Measurements from ENCODE around the gene GRB10.

DNA sequence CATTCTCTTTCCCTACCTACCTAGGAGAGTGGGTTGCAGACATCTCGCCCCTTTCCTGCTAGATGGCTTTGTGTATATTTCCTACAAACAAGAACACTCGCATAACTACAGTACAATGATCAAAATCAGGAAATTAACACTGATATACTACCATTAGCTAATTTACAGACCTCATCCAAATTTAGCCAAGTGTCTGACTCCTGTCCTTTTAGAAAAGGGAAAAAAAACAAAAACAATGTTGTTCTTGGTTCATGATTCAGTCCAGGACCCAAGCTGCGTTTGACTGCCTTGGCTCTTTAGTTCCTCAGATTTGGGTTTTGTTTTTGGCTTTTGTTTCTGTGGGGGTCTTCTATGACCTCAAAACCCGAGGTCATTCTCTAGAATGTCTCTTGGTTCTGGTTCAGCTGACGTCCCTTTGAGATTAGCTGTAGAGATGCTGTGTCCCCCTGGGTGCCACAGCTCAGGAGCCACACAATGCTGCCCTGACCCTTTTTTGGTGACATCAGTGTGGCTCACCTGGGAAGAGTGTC lies 89.6 kb upstream of the DDC start:
- PRO-cap, result no peak

- PRO-cap, result no peak
These were observed 99.5 kb upstream of the DDC start for GRCh38 chr7:50664693-50665030.

DNA sequence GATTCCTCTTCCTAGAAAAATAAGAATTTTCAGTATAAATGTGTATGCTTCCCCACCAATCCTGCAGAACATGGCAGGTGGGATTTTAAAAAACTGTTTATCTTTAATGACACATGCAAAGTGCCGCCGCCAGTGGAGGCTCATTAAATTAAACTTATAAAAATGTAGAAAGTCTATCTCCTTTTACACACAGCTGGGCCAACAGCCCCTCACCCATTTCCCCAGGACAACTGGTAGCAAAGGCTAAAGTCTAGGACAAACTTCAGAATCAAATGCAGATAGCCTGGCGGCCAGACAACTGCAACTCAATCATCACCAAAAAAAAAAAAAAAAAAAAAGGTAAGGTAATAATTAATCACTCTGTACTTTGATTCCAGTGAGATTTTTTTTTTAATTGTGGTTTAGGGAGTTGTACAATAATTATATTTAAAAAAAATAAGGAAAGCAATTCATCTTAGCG lies 98.7 kb downstream of the GRB10 start:
- PRO-cap, result no peak

GRCh38 chr7:50730586-50731210 lies 52.0 kb downstream of the GRB10 start:
- PRO-cap, result no peak

DNA sequence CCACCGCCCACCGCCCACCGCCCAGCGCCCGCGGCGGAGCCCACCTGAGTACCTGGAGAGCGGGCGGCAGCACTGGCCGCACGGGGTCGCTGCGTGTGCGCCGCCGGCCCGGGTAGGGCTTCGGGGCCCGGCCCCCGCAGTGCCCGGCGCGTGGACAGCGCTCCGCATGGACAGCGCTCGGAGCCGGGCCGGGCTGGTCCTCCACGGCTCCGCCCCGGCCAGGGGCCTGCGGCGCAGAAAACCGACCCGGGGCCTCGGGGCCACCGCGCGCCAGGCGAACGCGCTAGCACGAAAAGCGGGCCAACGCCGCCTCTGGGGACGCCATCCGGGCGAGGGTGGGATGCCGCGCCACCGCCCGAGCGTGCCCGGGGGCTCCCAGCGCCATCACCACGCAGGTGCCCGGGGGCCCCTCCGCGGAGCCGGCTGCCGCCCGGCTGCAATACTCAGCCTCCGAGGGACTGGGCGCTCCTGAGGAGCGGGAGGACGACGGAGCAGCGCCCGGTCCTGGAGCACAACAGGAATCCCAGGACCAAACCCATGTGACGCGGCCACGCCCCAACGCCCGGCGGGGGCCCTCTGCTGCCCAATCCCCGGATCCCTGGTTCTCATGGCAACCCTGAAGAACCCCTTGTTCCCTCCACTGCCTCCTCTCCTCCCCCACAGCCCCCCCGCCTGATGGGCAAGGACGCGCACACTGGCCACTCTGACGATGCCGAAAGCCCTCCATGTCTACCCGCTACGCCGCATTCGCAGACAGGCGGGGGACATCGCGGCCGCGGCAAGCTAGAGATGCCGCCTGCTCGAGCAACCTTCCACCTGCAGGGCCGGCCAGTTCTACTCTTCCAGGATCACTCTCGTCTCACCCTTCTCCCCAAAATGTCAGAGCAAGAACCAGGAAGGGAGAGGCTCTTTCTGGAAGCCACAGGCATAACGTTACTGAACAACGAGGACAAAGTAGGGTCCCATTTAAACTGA lies at the start of gene GRB10:
GRB10 (minus strand) TSS at position 525 of the 975 bp plus-strand sequence.
- PRO-cap, result bidirectional peak, plus-strand start at position 752 of the sequence, minus-strand start at position 454 of the sequence

GRCh38 chr7:50812828-50813239 lies 30.1 kb upstream of the GRB10 start:
- PRO-cap, result no peak

DNA sequence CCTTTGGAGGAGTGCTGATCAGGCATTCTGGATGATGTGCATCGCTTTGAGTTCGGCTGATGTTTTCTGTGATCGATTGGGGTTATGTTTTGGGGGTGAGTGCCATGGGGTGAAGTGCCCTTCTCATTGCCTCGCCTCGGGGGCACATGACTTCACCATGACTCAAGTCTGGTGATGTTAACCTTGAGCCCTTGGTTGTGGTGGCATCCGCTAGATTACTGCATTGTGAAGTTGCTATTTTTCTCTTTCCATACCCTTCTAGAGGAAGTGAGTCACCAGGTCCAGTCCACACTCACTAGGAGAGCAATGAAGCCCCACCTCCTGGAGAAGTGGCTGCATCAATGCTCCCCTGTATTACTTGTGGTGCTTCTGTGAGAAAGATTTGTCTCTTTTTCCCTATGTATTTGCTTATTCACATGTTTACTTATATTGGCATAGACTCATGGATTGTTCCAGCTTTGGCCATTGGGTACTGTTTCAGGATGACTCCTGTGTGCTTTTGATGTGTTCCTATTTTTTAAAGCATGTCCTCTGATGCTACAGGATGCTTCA lies 44.1 kb upstream of the GRB10 start:
- PRO-cap, result no peak

DNA sequence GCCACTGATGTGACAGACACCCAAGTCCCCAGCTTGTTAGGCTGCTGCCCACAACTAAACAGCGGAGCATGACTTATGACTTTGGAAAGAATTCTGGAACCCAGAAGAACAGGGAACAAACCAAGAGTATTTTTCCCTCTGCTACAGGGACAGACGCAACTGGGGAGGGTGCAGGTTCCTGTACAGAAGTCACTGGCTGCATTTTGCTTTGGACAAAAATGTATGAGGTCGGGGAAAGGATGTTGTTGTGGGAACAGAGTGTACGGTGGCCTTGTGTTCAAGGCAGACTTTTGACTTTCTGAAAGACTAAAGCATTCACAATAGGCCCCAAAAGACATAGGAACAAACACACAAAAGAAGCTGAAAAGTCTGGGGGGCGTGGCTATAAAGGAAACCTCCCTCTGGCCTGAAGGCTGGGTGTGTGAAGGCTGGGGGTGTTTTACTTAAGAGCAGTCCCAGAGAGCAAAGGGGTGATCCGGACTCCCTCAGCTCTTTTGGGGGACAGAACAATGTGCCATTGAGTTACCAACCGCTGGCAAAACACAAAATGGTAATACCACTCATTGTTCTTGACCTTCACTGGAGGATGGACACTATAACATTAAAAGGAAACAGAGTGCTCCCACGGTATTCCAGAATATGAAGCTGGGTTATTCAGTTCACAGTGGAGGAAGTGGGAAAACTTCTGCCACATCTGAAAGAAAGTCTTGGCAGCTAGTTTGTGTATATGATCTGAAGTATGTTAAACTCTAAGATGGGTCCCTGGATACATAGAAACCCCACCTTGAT lies 189.1 kb downstream of the COBL start:
- PRO-cap, result no peak

- PRO-cap, result no peak
These were observed 133.8 kb downstream of the COBL start for GRCh38 chr7:51182722-51183324.

GRCh38 chr7:52936304-52936550 lies 99.2 kb upstream of the POM121L12 start:
- PRO-cap, result no peak

- PRO-cap, result no peak
These were observed 3.2 kb upstream of the POM121L12 start for GRCh38 chr7:53032213-53032574.

DNA sequence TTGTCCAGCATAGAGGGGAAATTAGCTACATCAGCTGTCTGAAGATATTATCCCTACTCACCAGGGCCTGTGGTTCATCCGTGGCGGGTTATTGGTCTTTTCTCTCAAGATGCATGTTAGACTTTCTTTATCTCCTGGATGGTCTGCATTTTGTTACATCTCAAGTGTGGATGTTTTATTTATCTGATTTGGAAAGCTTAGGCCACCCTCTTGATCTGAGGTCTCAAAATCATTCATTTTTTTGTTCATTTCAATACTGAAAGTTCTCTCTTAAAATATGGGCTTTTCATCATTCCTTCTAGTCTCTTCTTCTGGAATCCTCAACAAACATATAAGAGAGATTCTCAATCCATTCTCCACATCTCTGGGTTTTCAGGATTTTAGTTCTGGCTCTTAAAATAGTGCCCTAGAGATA lies 55.6 kb downstream of the SEC61G start:
- PRO-cap, result no peak

DNA sequence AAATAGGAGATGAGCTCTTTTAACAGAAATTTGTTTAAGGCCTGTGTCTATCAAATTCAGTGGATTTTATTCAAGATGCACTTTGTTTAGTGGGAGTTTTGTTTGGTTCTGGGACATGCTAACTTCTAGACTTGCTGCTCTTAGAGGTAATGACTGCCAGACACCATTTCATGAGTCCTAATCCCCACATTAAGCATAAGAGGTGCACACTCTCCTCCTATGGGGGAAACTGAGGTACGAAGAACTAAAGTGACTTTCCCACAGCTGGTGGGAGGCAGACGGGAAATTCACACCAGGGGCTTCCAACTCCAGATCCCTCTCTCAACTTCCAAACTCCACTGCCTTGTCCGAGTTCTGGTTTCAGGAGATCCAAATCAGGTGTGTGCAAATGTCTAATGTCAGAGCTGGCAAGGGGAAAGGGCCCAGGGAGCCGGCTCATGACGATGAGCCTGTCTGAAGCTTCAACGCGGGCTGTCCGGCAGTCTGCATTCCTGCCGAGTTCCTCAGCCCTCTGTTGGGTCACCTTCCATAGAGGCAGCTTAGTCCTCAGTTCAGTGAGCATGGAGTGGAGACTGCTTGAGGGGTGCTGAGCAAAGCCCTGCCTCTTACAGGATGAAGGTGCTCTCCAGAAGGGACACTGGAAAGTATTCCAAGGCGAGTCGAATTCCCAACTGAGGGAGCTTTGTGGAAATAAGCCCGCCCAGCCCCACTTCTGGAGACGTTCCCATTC lies 3.0 kb downstream of the EGFR start:
- PRO-cap, result no peak

DNA sequence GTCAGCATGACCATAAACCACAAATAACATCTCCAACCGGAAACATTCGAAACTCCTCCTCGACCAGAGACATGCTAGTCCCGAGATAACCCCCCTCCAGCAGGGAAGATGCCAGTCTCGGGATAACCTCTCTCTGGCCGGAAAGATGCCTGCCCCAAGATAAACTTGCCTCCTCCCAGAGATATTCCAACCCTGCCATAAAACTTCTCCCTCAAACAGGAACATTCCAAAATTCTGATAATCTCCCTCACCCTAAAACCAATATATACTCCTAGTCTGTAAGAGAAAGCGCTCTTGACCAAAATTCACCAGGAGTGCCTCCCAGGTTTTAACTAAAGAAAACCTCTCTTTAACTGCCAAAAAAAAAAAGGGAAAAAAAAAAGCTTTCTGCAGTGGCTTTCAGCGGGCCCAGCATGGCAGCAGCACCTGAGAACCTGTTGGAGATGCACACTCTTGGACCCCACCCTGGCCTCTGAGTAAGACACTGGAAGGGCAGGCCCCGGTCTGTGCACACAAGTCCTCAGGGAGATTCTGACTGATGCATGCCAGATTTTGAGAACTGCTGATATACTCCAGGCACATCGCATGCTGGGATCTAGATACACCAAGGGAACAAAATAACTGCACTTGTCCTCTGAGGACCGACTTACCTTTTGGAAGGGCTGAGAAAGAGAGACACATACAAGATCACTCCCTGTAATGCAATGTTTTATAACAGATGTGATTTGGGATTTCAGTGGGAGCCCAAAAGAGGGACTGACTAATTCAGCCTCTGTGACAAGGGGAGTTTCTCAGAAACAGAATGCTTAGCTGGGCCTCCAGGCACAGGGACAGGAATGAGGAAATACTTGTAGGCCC lies 7.9 kb downstream of the EGFR start:
- PRO-cap, result no peak

GRCh38 chr7:55065449-55066325 lies 46.9 kb downstream of the EGFR start:
- PRO-cap, result no peak

- PRO-cap, result no peak
These were observed 62.2 kb downstream of the EGFR start for GRCh38 chr7:55080785-55081586.

- PRO-cap, result no peak
These were observed 138.6 kb downstream of the EGFR start for GRCh38 chr7:55157196-55157985.

GRCh38 chr7:55178544-55179151 lies 159.8 kb downstream of the EGFR start:
- PRO-cap, result no peak

DNA sequence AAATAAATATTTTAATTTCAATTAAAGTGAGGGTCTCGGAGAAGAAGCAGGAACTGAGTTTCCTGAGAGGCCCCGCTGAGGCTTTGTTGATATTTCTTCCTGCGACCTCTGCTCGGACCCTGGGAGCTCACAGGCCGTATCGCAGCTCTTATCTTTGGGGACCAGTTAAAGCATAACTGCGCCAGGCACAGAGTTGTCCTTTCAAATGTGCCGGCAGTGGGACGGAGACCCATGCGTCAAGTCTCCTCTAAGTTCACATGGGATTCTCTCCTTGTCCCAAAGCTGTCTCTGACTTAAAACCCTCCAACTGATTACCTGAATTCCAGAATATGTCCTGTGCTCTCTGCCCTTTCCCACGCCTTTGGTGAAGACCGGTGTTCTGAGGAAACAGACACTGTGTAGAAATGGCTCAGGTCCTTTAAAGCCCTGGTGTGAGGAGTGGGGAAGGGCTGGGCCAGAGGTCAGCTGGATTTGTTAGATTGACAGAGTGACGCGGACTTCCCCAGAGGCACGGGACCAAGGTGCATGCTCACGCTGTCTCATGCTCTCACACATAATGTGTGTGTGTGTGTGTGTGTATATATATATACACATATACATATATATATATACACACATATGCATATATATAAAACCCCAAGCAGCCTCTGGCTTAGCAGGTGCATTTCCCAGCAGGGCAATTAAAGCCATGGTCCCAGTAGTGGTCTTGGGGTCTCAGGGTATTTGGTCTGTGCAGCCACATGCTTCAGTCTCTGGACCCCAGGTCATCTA lies 169.9 kb downstream of the EGFR start:
- PRO-cap, result no peak

- PRO-cap, result no peak
These were observed 94.4 kb downstream of the LANCL2 start for GRCh38 chr7:55459250-55460304.